BJ (cell line): ENCODE measurements around a stretch of chr9.

GRCh38 chr9:122954110-122954596, 13.3 kb downstream of the RABGAP1 start:
- CAGE, long polyA plus RNA = no peak

DNA sequence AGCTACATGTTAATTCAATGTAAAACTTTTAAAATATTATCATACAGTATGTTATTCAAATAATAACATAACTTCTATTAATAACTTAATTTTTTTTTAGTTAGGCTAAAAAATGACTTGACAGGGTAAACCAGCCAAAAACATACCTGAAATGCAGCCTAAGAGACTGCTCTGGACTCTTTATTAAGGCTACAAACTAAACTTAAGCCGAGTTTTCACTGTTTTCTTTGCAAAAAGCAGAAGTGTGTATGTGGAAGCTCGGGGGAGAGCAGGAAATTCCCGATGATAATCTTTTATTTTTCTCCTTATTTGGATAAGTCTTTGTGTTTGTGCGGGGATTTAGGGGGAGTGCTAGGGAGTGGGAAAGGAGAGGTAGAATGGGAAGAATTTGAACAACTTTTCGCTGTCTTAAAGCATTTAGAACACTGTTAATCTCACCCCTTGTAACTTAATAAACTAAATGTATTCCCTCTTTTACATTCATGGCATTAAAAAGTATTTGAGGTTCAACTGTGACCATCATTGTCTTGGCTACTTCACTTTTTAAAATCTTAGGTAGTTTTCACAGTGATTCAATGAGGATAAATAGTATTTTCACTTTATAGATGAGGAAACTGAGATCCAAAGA, 30.7 kb upstream of the GPR21 start:
- CAGE, long polyA plus RNA = no peak
- RRBS = no CpG with 5 or more reads among the region's 5 CpGs

DNA sequence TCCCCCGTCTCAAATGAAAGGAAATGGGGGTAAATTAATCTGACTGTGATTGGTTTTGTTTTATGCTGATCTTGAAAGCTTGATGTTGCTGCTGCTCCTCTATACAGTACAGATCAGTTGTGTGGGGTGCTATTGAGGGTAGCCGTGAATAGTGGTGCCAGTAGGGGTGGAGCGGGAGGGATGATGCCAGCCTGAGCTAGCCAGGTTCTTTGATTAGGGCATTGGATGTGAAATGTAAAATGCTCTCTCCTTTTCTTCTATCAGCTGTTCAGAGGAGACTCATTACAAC, 384 bp downstream of the GPR21 start:
- CAGE, long polyA plus RNA = no peak
- RRBS = no CpG with 5 or more reads among the region's 3 CpGs

- CAGE, long polyA plus RNA = no peak
Measured at GRCh38 chr9:123071431-123071999, 38.0 kb downstream of the GPR21 start.

DNA sequence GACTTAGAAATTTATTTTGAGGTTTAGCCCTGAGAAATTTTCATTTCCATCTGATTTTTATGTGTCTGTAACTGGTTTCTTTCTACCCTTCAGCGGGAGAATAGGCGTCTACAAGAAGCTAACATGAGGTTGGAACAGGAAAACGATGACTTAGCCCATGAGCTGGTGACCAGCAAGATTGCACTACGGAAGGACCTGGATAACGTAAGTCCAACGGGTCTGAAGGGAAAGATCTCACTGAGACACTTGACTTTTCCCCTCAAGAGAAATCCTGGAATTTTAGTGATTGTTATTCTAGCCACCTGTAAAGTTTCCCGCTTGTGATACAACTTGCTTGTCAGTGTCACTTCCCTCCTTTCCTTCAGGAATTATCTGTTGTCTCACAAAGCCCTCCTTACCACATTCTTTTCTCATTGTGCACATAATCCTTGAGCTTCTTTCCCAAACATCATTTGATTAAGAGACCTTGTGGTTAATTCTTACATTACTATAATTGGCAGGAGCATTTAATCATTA, 56.8 kb downstream of the GPR21 start:
- CAGE, long polyA plus RNA = no peak
- RRBS = no CpG with 5 or more reads among the region's 7 CpGs

DNA sequence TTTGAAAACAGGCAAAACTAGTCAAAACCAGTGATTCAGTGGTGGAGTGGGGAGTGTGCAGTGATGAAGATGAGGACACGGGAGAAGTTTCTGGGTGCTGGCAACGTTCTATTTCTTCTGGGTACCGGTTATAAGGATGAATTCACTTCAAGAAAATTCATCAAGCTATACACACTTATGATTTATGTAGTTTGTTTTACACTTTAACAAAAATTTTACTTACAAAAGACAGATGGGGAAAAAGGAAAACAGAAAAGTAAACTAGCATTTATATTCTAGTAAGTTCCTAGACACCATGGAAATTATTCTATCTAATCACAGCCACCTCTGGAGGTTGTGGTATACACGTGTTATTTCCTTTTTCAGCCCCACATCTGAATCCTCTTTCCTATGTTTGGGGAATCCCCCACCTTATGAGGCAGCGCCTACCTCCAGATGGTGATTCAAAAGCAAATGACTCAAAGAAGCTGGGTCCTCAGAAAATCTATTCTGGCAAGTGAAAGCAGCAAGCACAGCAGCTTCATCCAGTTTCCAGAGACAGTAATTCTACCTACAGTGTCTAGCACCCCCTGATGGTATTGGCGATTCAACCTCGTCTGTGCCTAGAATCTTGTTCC, 43.2 kb downstream of the STRBP start:
- CAGE, long polyA plus RNA = no peak
- RRBS = no CpG with 5 or more reads among the region's 7 CpGs

DNA sequence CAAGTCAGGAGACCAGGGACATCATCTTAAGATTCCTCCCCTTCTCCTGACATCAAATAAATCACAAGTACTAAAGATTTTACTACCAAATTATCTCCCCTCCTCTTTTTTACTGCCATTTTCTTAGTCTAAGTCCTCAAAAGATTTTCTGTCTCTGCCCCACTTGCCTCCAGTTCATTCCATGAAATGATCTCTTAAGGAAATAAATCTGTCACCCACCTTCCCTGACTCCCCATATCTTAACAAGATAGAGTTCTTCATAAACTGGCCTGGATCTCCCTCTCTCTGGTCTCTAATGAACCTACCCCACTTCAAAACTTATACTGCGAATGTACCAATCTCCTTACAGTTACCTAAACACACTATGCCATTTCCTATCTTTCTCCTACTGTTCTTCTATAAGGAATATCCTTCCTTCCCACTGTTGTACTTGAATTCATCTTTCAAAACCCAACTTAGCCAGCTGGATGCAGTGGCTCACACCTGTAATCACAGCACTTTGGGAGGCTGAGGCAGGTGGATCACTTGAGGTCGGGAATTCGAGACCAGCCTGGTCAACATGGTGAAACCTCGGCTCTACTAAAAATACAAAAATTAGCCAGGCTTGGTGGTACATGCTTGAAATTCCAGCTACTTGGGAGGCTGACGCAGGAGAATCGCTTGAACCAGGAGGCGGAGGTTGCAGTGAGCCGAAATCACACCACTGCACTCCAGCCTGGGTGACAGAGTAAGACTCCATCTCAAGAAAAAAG, 36.6 kb downstream of the STRBP start:
- CAGE, long polyA plus RNA = no peak
- RRBS = no CpG with 5 or more reads among the region's 8 CpGs

- CAGE, long polyA plus RNA = no peak
- RRBS = no CpG with 5 or more reads among the region's 18 CpGs
Measured at GRCh38 chr9:123322533-123323572, 33.1 kb upstream of the CRB2 start.

DNA sequence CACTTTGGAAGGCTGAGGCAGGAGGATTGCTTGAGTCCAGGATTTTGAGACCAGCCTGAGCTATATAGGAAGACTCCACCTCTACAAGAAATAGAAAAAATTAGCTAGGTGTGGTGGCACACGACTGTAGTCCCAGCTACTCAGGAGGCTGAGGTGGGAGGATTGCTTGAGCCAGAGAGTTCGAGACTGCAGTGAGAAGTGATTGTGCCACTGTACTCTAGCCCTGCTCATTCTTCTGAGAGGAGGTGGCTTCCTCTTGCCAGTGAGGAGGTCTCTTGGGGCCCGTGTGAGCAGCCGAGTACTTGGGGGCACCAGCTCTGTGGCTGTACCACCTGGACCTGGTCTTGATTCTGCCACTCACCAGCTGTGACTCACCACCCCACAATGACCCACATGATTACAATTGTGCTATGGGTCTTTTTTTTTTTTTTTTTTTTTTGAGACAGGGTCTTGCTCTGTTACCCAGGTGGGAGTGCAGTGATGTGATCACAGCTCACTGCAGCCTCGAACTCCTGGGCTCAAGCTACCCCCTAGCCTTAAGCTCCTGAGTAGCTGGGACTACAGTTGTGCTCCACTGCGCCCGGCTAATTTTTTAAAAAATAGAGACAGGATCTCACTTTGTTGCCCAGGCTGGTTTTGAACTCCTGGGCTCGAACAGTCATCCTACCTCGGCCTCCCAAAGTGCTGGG, 18.0 kb upstream of the CRB2 start:
- CAGE, long polyA plus RNA = no peak
- RRBS = no CpG with 5 or more reads among the region's 9 CpGs

- CAGE, long polyA plus RNA = no peak
- RRBS = no CpG with 5 or more reads among the region's 22 CpGs
Measured at GRCh38 chr9:123339924-123340835, 15.8 kb upstream of the CRB2 start.

DNA sequence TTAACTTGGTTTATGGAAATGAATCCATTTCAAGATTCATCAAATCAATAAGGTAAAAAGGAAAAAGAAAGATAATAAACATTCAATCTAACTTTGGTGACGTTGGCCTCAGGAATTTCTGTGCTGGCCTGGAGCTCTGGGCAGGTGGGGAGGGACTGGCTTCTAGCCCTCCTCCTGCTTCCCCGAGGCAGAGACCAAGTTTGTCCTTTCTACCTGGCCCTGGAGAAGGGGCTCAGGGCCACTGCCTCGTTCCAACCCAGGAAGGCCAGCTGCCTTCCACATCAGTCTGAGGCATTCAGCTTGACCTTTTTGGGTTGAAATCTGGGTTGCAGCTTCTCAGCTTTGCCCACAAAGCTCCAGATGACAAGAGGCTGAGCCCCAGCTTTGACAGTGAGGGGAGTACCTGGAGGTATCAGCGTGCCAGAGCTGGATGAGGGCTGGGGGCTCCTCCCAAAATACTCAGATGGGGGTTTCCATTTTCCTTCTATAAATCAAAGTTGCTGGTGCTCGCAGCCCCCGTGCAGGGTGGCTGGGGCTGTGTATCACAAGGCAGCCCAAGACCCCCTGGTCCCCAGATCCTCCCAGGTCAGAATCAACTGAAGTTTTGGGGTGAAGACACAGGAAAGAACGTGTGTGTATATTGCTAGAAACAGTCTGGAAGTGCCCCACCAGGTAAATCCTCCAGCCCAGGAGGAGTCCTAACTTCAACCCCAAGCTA, 24.4 kb downstream of the CRB2 start:
- CAGE, long polyA plus RNA = no peak
- RRBS = no CpG with 5 or more reads among the region's 7 CpGs

GRCh38 chr9:123484170-123484572, 128.2 kb downstream of the CRB2 start:
- CAGE, long polyA plus RNA = no peak
- RRBS = no CpG with 5 or more reads among the region's 5 CpGs

DNA sequence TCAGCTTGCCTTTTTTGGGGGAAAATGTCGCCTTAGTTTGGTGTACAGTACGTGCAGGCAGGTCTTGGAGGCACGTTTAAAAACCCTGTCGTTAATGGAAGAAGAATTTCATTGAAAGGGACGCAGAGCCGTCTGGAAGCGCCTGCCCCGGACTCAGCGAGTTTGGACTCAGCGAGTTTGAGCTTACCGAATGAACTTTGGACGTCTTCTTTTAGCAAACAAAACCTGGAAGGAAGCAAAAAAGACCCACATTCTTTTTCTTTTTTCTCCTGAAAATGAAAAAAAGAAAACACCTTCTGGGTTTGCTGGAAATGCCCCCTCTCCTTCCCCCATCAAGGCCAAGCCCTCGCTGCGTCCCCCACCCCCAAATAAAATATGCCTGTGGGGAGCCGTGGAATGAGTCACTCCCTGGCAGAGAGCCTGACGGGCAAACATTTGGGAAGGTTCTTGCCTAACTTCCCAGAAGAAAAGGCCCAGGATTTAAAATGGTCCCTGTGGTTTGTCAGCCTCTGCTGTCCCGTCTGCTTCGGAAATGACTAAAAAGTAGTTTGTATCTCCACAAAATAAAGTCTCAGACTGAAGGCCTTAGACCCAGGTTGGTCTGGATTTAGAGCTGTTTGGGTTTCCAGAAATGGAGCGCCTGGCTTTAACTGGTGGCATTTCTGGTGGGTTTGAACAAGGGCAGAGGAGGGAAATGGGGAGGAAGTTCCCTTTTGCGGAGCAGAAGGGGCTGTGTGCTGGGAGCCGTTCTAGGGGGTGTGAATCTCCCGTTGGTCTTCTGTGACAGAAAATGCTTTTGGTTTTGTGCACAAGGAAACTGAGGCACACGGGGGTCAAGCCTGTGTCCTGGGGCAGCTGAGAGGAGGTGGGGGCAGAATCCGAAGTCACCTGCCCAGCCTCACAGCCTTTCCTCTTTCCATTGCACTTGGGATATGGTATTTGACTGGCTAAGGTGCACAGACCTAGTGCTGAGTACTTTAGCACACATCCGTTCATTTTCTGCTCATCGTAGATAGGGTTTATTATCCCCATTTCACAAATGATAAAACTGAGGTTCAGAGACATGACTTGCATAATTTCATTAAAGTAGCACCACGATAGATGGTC, 1.9 kb downstream of the NEK6 start:
- CAGE, long polyA plus RNA = no peak
- RRBS = no CpG with 5 or more reads among the region's 27 CpGs

GRCh38 chr9:124291493-124292152, 33.9 kb downstream of the NEK6 start:
- CAGE, long polyA plus RNA = no peak
- RRBS = 57% methylated on average over 4 of the region's 17 CpGs

GRCh38 chr9:124504574-124505749, 2.2 kb downstream of the NR5A1 start:
- CAGE, long polyA plus RNA = no peak
- RRBS = 4% methylated on average over 54 of the region's 134 CpGs

- CAGE, long polyA plus RNA = no peak
- RRBS = no CpG with 5 or more reads among the region's 5 CpGs
Measured at GRCh38 chr9:124665358-124665993, 105.6 kb downstream of the NR6A1 start.

GRCh38 chr9:124723212-124723724, 47.8 kb downstream of the NR6A1 start:
- CAGE, long polyA plus RNA = no peak
- RRBS = no CpG with 5 or more reads among the region's 3 CpGs

DNA sequence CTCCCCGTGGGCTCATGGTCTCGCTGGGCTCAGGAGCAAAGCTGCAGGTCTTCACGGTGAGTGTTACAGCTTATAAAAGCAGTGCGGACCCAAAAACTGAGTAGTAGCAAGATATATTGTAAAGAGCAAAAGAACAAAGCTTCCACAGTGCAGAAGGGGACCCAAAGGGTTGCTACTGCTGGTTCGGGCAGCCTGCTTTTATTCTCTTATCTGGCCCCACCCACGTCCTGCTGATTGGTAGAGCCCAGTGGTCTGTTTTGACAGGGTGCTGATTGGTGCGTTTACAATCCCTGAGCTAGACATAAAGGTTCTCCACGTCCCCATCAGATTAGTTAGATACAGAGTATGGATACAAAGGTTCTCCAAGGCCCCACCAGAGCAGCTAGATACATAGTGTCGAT, 15.3 kb upstream of the WDR38 start:
- CAGE, long polyA plus RNA = no peak
- RRBS = no CpG with 5 or more reads among the region's 9 CpGs

GRCh38 chr9:124852459-124853007, 727 bp upstream of the WDR38 start:
- CAGE, long polyA plus RNA = no peak
- RRBS = 54% methylated on average over 3 of the region's 11 CpGs

DNA sequence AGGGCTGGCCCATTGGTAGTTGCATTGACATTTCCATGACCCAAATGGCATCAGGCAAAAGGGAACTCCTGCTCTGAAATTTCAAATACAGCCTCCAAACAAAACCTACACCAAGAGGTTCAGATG, 3.6 kb downstream of the WDR38 start:
- CAGE, long polyA plus RNA = no peak